Spinal cord (tissue), 3 donors: ENCODE measurements around the gene KLF14.

- PRO-cap, result no peak
- RAMPAGE, long total RNA, result no peak
Measured at GRCh38 chr7:130505728-130506874, 14.2 kb downstream of the MEST start.

GRCh38 chr7:130512527-130512884 is 20.6 kb downstream of the MEST start:
- PRO-cap, result no peak
- RAMPAGE, long total RNA, result no peak

DNA sequence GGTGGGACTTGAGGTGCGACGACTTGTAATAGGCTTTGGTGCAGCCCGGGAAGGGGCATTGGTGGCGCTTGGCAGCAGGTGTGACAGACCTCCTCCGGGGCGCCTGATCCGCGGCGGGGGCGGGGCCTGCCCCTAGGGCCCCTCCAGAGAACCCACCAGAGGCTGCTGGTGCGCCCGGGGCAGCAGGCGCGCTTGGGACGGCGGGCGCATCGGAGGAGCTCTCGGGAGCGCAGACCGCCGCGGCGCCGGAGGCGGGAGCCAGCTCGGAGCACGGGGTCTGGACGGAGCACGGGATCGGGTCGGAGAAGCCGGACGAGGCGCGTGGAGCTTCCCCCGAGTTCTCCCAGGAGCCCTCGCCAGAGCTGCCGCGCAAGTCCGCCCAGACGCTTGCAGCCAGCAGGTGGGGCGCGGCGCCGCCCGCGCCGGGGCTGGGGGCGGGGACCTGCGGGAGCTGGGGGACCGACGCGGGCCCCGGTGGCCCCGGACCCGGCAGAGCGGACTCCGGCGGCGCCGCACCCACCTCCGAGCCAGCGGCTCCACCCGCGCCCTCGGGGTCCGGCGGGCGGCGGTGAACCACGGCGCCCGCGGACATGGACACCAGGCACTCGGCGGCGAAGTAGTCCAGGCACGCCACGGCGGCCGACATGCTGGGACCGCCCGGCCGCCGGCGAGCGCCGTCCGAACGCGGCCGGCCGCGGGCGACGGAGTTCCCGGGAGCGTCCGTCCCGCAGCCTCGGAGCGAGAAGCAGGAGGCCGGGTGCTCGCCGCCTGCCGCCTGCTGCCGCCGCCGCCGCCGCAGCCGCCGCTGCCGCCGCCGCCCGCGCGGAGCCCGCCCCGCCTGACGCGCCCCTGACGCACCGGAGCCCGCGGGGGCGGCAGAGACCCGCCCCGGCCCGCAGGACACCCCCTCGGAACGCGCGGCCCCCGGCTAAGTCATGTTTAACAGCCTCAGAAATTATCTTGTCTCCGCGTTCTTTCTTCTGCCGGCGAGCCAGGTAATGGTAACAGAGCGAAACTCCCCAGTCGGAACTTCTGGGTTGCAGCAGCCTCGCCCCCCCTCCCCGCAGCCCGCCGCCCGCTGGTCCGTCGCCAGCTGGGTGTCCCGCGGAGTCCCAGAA is at the start of gene KLF14:
Gene KLF14, minus strand, starts transcription at position 820 of the 1,118 bp plus-strand sequence.
- PRO-cap, result no peak
- RAMPAGE, long total RNA, result no peak

DNA sequence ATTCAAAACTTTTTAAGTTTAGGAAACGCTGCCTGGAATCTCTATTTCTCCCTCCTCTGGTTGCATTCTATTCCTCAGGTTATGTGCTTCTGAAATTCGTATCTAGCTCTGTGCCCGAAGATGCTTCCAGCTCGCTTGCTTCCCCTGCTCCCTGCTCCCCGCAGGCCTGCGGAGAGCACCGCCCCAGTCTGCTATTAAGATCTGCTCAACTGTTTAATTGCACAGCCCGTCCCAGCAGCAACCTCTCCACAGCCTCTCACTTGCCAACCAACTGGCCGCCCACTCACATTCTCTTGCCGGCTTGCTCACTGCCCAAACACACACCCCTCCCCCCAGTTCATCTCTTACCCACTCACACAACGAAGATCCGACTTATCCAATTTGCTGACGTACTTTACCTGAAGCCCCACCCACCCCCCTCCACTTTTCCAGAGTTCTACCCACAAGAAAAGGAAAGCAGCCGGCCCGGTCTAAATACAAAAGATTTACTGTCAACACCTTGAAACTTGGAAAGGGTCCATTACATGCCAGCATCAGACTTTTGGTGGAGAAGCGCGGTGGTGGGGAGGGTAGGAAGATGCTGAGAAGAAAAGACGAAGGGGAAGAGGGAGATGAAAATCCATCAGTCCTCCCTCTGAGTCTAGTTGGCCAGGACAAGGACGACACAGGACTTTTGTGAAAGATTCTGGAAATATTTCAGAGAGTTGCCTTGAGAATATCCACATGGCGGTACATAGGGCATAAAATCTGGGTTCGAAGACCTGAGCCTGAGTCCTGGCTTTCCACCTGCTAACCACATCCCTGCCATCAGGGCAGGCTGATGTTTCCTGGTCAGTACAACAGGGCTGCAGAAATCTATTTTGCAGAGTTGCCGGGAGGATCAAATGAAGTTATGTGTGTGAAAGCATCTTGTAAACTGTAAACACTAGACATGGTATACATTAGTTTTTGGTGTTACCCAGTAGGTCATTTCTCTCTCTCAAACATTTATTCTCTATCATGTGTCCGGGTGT is 167.5 kb upstream of the KLF14 start:
- PRO-cap, result no peak
- RAMPAGE, long total RNA, result no peak

DNA sequence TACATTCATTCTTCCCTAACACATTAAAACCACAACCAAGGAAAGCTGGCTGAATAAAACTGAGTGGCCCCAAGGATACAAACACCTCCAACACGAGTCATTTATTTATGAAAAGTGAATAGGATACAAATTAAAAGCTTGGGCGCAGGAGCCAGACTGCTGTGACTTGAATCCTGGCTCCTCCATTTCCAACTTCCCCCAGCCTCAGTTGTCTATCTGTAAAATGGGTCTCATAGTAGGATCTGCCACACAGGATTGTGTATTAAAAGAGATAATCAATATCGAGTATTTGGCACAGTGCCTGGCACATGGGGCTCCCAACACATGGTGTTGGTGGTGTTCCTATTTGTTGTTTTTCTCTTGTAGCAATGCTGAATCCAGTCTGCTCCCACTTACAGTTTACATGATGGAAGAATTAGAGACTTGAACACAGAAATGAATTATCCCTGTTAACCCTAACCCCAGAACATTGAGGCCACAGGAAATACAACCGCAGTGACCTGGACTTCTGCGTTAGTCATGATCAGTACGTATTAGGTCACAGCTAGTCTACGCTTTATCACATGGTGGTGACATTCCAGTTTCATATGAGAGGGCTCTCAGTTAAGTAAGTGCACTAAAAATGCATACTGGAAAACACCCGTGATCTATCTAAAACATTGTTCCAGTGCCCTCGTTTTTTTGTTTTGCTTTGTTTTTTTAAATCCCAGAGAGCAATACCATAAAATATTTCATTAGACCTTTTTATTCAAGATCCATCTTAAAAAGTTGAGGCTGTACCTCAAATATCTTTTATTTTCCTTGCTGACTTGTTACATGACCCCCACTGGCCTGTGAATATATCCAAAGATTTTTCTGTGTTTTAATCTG is 169.5 kb upstream of the KLF14 start:
- PRO-cap, result no peak
- RAMPAGE, long total RNA, result no peak

DNA sequence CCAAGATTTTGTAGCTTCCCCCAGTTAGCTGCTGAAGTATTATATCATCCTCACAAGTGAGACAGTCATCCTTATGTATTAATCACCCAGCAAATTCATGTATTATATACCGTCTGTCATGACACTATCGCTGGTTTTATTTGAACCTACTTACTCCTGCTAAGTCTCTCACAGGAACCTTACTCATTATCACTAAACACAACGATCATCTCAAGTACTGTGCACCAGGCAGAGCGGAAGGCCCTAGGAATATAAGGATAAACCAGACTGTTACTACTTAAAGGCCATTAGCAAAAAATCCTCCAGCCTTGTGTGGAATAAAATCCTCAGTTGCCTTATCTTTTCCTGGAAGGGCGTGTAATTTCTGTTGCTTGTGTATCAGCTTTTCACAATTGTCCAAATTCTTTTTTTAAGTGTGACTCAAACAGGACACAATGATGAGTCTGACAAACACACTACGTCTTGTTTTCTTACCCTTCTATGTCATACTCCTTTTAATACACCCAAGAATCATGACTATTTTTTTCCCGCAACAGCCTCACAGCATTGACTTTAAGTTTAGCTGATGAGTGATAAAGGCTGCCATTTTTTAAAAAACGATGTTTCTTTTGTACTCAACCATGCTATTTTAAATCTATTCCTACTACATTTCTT is 176.1 kb upstream of the KLF14 start:
- PRO-cap, result no peak
- RAMPAGE, long total RNA, result no peak

GRCh38 chr7:130911905-130912603 is 178.0 kb upstream of the KLF14 start:
- PRO-cap, result no peak
- RAMPAGE, long total RNA, result no peak

GRCh38 chr7:130917451-130917736 is 183.4 kb upstream of the KLF14 start:
- PRO-cap, result no peak
- RAMPAGE, long total RNA, result no peak

DNA sequence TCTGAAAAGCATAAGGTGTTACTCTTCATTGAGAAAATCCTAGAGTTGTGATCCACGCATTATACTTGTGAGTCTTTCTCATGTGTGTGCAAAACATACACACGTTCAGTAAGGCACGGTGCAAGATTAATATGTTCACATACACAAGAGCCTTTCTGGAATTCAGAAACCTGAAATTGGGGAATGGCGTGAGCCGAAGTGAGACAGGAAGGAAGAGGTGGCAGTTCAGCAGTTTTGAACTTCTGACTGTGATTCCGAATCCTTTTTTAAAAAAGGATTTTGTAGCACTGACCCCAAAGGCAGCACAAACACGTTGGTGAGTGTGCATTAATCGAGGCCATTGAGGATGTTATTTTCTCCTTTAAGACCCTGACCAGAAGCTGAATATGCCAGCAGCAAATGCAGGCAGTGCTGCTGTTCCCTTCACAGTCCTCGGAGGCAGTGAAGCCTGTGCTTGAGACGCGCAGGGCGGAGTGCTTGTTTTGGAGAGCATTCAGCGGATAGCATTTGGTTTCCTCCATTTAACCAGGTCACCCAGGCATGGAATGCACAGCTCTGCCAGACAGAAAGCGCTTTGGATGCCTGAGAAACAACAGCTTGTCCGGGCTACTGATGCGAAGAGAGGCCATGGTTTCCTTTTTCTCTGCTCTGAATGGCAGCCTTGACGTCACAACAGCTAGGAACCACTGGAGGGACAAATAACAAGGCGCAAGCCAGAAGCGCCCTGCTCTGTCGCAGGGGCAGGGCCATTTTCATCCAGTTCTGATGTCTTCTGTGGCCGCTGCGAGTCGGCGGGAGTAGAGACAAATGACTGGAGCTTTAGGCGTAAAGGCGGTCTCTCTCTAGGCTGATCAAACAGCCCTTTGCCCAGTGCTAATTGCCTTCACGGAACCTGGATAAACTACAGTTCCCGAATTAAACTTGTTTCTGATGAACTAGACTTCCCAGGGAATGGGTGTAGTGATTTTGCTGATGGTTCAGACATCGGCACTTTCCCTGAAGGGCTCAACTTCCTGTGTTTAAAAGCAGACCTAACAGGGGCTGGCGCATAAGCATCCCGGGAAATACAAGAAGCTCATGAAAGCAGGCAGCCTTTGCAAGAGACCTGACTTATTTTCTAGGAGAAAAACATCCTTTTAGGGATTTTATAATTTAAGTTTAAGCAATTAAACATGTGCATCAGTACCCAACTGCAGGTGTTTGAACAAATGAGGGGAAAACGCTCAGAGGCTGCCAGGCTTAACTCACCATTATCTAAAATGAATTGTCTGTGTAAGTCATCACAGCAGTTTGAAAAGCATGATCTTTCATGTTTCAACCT is 187.5 kb upstream of the KLF14 start:
- PRO-cap, result no peak
- RAMPAGE, long total RNA, result no peak

- PRO-cap, result no peak
- RAMPAGE, long total RNA, result no peak
Measured at GRCh38 chr7:130962374-130962774, 228.4 kb upstream of the KLF14 start.

DNA sequence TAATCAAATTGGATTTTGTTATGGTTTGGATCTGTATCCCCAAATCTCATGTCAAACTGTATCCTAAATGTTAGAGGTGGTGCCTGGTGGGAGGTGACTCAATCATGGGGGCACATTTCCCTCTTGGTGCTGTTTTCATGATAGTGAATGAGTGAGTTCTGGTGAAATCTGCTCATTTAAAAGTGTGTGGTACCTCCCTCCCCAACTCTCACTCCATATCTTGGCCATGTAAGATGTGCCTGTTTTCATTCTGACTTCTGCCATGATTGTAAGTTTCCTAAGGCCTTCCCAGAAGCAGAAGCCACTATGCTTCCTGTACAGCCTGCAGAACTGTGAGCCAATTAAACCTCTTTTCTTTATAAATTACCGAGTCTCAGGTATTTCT is 239.7 kb upstream of the KLF14 start:
- PRO-cap, result no peak
- RAMPAGE, long total RNA, result no peak

DNA sequence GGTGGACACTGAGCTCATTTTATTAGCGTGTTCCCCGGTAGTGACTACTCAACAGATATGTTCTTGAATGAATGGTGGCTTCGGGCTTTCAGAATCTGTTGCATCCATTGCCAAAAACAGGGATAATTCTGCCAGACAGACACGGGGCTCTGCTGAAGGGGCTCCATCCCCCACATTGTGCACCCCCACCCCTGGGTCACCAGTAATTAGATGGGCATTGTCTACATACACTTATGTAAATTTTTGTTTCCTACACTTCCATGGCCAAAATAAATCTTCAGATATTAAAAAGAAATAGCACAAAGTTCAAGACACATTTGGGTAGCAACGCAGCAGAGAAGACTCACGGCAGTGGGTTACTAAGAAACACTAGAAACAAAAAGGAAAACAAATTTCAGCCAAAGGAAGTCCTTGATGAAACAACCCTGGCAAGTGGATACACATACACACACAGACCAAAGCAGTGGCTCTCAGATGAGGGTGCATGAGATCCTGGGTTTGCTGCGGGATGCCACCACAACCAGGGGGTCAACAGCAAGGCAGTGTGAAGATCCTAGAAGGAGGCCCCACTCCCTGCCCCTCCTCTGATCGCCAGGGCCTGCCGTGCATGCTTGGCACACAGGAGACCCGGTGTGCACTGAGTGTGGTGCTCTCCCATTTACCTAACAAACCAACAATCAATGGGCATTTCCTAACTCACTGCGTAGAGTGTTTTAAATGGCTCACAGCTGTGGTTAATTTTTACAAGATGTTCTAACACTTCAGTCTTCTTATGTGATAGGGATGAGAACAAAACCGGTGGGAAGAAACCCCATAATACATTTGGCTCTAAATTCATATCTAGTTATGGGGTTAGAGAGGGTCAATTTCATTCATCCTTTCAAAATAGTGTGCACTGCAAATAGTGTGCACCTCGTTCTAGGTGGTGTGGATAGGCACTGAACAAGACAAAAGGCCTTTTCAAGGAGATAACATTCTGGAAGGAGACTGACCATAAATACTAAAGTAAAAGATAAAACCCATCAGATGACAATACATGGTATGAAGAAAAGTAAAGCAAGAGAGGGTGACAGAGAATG is 252.3 kb upstream of the KLF14 start:
- PRO-cap, result no peak
- RAMPAGE, long total RNA, result no peak

GRCh38 chr7:131011831-131012339 is 277.9 kb upstream of the KLF14 start:
- PRO-cap, result no peak
- RAMPAGE, long total RNA, result no peak

DNA sequence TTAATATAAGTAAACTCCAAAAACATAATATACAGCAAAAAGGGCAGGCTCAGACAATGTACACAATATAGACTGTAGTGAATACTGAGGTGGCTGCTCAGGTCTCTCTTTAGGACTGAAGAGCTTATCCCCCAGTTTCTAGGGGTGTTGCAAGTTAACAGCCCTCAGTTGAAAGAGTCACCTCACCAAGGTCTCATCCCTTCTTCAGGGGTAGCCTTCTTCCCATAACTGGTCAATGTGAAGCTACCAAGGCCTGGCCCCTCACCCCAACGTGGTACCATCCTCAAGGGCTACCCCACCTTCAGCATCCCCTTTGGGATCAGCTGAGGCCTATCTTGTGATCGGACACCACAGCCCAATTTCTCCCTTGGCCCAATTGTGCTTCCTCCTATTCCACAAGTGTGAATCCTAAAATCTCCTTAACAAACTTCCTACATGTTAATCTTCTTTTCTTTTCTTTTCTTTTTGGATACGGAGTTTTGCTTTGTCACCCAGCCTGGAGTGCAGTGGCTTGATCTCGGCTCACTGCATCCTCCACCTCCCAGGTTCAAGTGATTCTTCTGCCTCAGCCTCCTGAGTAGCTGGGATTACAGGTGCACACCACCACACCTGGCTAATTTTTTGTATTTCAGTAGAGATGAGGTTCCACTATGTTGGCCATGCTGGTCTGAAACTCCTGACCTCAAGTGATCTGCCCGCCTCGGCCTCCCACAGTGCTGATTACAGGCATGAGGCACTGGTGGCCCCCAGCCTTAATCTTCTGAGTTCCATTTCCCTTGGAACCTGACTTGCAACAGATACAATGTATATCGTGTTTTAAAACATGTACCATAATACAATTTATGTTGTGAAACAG is 289.4 kb upstream of the MKLN1 start:
- PRO-cap, result no peak
- RAMPAGE, long total RNA, result no peak

GRCh38 chr7:131055401-131056400 is 272.0 kb upstream of the MKLN1 start:
- PRO-cap, result no peak
- RAMPAGE, long total RNA, result no peak

DNA sequence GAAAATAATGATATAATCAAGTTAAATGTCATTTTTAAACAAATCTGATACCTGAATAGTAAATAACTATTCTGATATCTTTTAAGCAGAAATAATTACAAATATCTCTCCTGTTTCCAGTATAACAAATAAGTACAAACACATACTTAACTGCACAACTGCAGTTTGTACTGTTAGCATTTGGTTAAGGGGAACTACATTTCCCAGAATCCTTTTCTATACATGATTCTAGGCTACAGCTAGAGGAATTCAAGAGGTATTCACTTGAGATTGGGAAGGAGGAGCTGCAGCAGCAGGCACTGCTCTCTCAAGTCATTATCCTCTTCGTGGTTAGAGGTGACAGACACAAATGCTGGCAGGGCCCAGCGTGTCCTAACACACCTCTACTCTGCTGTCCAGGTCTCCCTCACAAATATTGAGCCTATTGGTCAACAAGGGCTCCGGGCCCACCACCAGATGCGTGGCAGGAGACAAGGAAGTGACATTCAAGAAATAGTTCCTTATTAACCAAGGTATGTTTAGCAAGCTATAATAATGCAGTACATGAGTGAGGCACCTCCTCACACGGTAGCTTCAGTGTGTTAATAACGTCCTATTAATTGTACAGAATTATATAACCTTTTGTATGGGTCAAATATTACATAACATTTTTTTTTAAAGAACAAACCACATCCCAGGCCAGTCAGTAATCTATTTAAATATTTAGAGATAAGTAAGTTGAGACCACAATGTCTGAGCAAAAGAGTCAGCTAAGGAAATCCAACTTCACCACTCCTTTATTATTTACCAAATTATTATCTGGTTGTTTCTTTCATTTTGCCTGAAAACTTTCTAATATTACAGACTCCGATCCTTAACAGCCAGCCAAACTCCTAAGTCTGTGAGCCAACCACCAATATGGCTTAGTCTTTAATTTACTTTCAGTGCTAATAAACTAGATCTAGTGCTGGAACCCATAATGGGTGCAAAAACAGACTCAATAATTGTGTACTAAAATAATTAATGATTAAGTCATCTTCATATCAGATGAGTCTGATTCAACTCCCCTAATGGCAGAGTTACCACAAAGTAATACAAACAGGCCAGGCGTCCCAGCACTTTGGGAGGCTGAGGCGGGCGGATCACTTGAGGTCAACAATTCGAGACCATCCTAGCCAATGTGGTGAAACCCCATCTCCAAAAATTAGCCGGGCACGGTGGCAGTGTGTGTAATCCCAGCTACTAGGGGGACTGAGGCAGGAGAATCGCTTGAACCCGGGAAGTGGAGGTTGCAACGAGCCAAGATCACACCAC is 254.7 kb upstream of the MKLN1 start:
- PRO-cap, result no peak
- RAMPAGE, long total RNA, result no peak

DNA sequence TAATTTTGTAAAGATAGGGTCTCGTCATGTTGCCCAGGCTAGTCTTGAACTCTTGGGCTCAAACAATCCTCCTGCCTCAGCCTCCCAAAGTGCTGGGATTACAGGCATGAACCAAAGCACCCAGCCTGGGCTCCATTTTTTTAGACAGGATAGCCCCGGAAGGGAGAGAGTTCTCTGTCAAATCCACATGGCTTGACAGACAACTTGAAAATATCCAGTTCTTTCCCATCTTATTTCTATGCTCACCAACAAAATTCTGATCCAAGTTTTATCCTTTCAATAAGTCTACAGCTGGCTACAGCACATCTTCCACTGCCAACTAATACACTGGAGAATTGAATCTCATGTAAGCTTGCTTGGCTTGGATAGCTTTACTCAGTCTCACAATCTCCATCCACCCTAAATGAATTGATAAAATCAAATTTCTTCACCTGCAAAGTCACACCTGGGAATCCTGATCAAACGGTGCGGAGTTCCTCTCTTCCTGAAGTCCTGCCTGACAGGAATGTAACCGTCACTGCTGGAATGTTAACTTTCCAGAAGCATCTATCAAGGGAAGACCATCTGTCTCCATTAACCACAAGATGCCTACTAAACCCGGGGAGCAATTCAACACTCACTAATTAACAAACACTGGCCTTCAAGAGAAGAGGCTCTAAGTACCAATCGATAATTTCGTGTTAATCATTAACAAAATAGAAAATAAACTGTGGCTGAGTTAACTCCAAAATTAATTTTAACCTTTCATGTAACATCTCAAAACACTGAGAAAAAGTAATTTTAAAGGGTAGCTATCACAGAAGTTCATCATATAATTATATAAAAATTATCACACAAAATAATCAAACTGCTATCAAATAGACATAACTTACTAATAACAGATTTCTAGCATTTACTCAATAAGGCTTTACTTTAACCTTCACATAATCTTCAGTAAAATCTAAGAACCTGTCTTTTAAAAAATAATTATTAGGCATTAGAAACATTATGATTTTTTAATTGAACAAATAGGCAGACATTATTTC is 239.5 kb upstream of the MKLN1 start:
- PRO-cap, result no peak
- RAMPAGE, long total RNA, result no peak

DNA sequence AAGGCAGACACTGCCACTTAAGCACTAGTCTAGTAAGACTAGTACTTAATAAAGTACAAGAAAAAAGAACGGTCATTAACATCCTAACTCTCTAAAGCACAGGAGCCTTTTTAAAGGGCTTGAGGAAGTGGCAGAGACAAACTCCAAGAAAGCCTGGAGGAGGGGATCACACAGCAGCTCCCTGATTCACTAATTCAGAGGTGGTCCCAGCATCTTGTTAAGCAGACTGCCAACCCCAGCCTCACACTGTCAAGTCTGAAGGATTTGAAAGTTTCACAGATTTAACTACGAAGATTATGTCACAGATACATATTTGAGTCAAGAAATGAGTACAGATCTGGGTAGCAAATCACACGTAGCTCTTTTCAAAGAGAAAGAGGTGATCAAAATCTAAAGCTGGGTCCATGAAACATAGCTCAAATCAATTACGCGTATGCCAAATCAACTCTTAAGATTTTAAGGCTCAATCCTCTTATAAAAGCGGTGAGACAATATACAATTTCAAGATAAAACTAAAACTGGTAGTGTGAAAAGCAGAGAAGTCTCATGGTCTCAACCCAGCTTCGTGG is 230.0 kb upstream of the MKLN1 start:
- PRO-cap, result no peak
- RAMPAGE, long total RNA, result no peak

DNA sequence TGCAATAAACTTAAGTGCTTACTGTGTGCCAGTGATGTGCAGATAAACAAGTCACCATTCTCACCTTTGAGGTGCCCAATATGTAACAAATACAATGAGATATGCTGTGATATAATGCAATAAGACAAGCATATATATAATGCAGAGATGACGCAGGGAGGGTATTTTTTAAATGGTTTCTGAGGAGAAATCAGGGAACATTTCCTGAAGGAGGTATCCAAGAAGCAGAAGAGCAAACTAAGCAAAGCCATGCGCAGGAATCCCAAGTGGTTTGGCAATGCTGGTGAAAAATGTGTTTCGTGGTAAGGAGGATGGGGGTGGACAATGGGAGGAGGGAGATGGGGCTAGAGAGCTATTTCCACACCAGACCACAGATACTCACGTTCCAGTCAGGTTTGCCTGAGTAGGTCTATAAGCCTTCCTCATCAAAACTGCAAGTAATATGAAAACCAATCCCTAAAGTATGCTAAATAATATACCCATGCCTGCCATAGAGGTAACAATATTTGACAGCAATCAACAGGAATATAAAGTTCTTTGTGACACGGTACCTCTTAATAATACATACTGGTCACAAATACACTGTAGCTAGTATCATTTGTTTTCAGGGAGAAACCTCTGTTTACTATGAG is 223.7 kb upstream of the MKLN1 start:
- PRO-cap, result no peak
- RAMPAGE, long total RNA, result no peak

GRCh38 chr7:131106639-131107304 is 220.9 kb upstream of the MKLN1 start:
- PRO-cap, result no peak
- RAMPAGE, long total RNA, result no peak